ENCODE data around the genes CCDC152 and SELENOP.

DNA sequence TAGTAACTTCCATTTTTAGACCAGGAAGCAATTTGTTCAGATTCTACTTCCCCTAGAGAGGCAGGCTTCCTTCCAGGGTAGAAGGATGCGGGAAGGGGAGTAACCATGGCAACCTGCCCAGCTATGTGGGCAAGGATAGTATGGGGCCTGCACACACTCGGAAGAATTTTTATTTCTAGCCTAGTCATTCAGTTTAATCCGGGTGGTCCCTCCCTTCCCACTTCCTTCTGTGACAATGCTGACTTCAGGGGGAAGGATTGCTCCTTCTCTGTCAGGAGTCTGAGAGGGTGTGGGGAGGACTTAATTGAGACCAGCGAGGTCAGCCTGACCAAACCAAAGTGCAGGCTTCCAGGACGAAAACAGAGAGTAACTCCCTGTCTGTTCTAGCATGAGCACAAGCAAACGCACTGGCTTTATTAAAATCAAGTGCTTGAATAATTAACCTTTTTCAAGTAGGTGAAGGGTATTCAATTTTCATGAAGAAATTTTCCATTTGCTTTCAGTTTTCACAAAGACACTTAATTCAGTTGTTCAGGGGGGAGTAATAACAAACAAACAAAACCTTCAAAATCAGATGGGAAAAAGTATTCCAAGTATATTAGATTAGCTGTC lies 3.9 kb downstream of the DAB2 start:
- PRO-cap = no peak
- RRBS = no CpG with 5 or more reads among the region's 6 CpGs

- PRO-cap = no peak
- RRBS = no CpG with 5 or more reads among the region's 2 CpGs
These were observed 2.5 kb downstream of the DAB2 start for GRCh38 chr5:39422271-39422643.

GRCh38 chr5:40137975-40138475 lies 541.7 kb upstream of the PTGER4 start:
- PRO-cap = no peak
- RRBS = no CpG with 5 or more reads among the region's 2 CpGs

DNA sequence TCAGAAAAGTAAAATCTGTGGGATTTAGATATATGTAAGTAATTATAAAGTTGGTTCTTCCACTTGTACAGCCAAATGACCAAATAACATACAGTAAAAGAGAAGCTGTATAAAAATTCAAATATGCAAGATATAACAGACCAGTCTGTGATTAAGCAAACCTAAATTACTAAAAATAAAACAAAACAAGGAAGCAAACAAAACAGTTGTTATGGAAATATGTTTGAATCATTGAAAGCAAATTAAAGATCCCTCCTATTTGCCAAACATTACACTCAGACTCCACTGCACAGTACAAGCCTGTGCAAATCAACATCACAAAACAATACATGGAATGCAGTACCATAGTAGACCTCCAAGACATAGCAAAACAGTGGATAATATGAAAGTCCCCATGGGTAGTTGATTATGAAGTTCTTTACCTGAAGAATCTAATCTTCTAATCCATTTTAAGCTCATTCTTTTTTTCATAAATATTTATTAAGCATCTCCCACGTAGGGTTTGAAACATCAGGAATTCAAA lies 288.1 kb upstream of the PTGER4 start:
- PRO-cap = no peak
- RRBS = no CpG with 5 or more reads among the region's 1 CpG

DNA sequence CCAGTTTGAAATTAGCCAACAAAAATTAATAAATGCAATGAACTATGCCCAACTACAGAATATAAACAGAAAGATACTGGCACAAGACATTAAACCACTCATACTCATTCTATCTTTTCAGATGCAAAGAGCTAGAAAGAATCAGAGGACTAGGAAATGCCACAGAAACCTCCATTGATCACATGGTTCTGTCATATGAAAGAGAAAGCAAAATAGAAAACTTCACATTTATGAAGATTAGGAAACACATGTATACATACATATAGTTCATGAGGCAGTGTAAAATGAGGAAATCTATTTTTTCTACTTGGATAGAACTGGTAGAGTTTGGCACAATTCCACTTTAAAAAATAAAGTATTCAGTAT lies 275.1 kb upstream of the PTGER4 start:
- PRO-cap = no peak

DNA sequence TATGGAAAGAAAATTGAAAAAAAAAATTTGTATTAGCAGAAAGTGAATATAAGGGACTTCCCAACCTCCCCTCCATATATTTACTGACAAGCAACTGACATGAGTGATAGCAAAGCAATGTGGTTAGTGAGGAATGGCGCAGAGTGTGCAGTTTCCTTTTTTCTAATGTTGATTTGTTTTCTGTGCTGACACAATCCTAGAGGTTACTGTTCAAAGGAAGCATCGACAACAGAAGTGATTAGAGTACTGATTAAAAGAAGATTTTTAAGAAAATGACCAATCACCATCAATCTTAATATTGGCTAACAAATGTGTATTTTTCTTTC lies 1.7 kb upstream of the PTGER4 start:
- PRO-cap = no peak
- RRBS = no CpG with 5 or more reads among the region's 2 CpGs

GRCh38 chr5:40895079-40896211 lies 13.9 kb upstream of the C7 start:
- PRO-cap = no peak
- RRBS = no CpG with 5 or more reads among the region's 14 CpGs

DNA sequence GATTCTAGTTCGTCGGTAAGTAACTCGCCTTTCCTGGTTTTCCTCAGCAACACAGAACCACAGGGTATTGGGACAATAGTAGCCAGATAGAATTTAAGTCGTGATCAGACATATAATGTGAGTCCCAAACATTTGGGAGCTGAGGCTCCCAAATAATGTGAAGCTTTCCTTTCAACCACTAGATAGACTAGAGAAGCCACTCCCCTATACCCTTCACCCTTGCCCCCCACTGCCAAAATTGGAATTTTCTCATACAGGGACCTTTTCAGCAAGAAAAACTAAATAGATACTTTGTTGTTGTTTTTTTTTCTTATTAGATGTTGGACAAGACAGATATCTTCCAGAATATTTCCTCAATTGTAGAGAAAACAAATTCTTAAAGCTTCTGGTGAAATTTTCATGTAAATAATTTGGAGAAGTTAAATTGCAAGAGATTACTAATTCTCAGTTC lies 1.9 kb downstream of the C6 start:
- PRO-cap = no peak
- RRBS = no CpG with 5 or more reads among the region's 4 CpGs

DNA sequence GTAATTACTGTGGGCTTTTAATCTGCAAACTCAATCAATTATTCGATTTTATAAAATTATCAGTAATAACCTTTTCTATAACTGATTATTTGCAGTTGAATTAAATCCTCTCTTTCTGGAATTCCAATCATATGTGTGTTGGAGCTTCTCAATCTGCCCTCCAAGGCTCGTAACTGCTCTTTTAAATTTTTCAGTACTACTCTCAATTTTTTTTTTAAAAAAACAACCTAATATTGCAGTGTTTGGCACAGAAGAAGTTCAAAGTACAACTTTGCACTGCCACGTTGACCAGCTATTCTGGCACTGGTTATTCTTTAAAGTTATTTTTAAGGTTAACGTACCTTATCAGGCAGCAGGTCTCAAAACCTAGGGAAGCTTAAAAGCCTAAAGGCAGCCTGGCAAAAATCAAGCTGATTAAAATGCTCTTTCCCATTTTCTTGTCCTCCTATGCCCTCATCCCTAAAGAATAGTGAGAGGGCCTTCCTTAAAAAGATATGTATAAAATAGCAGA lies 120.5 kb downstream of the GHR start:
- PRO-cap = no peak
- RRBS = no CpG with 5 or more reads among the region's 4 CpGs

DNA sequence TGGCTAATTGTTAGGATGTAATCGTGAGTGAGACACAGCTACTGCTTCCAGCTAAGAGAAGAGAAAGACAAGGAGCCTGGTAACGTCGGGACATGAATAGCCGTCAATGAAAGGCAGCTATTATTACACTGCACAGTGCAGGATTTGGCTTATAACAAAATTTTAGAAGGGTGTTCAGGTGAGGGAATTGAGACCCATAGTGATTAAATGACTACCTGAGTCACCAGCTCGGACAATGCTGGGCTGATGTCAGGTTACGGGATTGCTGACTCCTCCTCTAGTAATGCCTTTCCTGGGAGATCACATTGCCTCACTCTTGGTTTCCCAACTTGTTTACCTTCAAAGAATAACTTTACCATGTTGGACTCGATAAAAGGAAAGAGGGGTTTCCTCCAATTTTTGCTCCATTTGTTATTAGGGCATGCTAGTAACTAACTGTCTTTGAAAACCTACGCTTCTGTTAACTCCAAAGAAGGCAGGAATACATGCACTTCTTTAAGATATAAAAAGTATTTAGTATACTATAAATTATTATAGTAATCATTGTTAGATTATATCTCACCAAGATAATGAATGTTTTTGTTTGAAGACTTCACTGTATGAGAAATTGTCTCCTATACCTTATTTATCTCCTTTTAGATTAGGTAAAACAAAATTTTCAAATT lies 132.6 kb downstream of the GHR start:
- PRO-cap = no peak
- RRBS = no CpG with 5 or more reads among the region's 8 CpGs

DNA sequence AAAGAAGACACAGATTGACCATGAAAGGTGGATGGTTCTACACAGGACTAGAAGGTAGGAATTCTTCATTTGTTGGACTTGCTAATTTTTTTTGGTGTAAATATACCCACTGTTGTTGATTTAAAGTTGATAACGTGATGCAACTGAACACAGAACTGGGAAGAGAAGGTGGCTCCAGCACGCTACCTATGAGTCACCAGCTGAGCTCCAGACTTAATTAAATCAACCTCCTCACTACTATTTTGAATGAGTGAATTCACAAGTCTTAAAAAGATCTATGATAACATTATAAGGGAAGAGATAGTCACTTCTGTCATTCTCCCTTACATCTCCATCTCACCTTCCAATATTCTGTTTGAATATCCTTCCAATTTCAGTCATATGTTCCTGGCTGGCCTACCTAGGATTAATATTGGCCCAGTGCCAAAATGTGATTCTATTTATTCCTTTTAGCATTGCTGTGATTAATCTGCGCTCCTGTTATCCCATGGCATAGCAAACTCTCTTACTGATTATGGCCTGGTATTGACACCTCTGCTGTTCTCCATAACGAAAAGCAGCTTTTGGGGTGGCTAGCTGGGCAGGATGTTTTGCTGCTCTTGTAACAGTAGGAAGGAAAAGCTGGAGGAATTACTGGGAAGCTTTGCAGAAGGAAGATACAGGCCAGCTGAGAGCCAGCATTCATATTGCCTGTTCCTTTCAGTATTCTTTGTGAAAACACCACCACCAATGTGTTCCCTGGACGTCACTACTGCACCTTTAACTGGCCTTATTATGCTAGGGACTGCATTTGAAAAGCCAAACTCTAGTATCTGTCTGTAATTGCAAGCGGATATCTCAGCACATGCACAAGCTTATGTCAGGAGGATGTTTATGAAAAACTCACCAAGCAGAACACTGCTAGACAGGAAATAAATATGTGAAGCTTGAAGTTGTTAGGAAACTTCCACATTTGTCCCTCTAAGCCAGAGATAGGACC lies 135.7 kb upstream of the CCDC152 start:
- PRO-cap = no peak
- RRBS = no CpG with 5 or more reads among the region's 6 CpGs

GRCh38 chr5:42756610-42757075 lies at the start of gene CCDC152:
Gene CCDC152 (plus strand): TSS chr5:42756818.
- PRO-cap = no peak
- RRBS = no CpG with 5 or more reads among the region's 19 CpGs

- PRO-cap = bidirectional peak, plus-strand start at chr5:42811973, minus-strand start at chr5:42811892
- RRBS = no CpG with 5 or more reads among the region's 8 CpGs
These were observed at the start of gene SELENOP for GRCh38 chr5:42811739-42812568. Gene SELENOP (minus strand): TSS chr5:42811892.

DNA sequence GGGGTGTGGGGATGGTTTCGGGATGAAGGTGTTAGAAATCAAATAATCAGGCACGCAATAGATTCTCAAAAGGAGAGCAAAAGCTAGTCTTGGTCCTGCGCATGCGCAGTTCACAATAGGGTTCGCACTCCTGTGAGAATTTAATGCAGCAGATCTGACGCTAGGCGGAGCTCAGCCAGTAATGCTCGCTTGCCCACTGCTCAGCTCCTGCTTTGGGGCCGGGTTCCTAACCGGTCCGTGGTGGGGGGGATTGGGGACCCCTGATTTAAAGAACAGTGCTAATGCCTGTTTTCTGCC lies 97.2 kb upstream of the SELENOP start:
- PRO-cap = no peak
- RRBS = no CpG with 5 or more reads among the region's 11 CpGs

GRCh38 chr5:42949189-42949616 lies 90.9 kb downstream of the ANXA2R start:
- PRO-cap = no peak
- RRBS = no CpG with 5 or more reads among the region's 15 CpGs

- PRO-cap = no peak
- RRBS = 91% methylated on average over 21 of the region's 46 CpGs
These were observed 48.2 kb downstream of the ANXA2R start for GRCh38 chr5:42991791-42992480.

DNA sequence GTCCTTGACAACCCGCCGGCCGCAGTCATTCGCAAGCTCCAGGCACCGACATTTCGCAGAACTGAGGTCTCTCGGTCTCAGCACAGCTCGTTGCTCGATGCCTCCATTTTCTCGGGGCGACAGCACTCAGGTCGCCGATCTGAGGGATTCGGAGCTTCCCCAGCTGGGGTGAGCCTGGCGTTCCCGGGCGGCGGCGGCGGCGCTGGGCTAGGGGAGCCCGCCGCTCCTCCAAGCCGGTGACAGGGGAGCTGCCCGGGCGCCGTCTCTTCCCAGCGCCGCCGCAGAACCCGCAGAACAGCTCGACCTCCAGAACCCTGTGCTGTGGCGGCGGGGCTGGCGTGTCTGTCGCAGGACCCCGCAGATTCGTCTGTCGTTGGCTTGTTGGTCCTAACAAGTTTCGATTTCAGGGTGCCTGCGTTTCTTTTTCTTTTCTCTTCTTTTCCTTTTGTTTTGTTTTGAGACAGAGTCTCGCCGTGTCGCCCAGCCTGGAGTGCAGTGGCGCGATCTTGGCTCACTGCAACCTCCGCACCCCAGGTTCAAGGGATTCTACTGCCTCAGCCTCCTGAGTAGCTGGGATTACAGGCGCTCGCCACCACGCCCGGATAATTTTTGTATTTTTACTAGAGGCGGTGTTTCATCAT lies 47.5 kb downstream of the ANXA2R start:
- PRO-cap = no peak
- RRBS = no CpG with 5 or more reads among the region's 52 CpGs

GRCh38 chr5:43008499-43008983 lies 31.6 kb downstream of the ANXA2R start:
- PRO-cap = bidirectional peak, plus-strand start at chr5:43008764, minus-strand start at chr5:43008665
- RRBS = no CpG with 5 or more reads among the region's 24 CpGs

- PRO-cap = no peak
- RRBS = no CpG with 5 or more reads among the region's 7 CpGs
These were observed 4.2 kb downstream of the HMGCS1 start for GRCh38 chr5:43308718-43309806.

- PRO-cap = no peak
- RRBS = no CpG with 5 or more reads among the region's 6 CpGs
These were observed 18.2 kb downstream of the PAIP1 start for GRCh38 chr5:43538524-43539155.

Data from MCF 10A (cell line).